Lower leg skin (tissue), 2 donors: ENCODE measurements around a stretch of chr5.

DNA sequence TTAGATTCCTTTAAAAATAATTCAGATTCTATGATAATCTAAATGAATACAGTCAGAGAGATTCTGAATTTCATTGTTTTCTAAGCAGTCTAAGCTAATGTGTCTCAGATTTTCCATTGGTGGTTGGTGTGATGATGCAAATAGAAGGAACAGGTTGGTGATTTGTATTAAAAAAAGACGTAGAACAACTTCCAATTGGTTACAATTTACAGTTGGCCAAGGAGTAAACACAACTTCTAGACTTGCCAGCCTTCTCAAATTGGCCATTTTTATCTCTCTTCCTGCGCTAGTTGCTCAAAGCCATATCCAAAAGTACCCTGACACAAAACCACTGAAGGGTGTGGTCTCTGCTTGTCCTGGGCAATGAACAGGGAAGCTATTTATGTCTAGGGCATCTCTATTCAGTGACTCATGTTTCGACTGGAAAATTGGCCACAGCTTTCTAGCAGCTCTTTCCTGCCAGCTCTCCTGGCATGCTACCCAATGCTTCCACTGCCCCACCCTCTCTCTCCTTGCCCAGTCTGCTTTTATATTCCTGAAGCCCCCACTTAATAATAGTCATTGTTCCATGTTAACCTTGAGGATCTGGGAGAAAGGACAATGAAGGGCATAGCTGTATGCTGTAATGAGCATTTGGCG is 574.9 kb upstream of the MEF2C start:
- PRO-cap, result no peak
- RAMPAGE, long total RNA, 2 experiments, result no peak in any of the 2 experiments

GRCh38 chr5:89901940-89902256 is 507.7 kb downstream of the CETN3 start:
- PRO-cap, result no peak
- RAMPAGE, long total RNA, 2 experiments, result no peak in any of the 2 experiments

DNA sequence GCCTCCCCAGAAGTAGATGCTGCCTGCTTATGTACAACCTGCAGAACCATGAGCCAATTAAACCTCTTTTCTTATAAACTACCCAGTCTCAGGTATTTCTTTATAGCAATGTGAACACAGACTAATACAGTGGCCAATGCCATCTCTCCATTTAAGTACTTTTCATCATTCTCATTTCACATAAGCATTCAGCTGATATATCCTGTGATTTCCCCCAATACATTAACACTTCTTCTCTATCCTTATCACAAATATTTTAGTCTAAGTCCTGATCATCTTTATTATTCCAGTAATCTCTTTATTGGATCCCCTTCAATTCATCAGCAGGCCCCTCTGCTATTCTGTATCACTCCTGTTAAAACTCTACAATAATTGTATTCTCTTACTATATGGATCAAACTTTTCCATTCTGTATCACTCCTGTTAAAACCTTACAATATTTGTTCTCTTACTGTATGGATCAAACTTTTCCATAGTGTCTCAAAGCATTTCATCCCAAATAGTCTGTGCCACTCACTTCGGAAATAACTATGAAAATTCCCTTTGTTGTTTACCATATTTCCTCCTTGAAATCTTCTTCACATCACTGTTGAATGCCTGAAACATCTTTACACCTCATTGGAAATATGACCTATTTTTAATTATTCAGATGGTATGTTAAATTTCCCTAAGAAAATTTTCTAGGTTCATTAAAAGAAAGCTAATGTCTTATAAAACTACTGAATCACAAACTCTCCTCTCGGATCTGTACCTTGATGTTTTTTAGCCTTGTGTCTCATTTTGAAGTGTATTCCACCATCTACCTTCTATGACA is 6.9 kb downstream of the LYSMD3 start:
- PRO-cap, result no peak
- RAMPAGE, long total RNA, 2 experiments, result no peak in any of the 2 experiments

GRCh38 chr5:90644695-90645599 is 86.3 kb downstream of the ADGRV1 start:
- PRO-cap, result no peak
- RAMPAGE, long total RNA, 2 experiments, result no peak in any of the 2 experiments

DNA sequence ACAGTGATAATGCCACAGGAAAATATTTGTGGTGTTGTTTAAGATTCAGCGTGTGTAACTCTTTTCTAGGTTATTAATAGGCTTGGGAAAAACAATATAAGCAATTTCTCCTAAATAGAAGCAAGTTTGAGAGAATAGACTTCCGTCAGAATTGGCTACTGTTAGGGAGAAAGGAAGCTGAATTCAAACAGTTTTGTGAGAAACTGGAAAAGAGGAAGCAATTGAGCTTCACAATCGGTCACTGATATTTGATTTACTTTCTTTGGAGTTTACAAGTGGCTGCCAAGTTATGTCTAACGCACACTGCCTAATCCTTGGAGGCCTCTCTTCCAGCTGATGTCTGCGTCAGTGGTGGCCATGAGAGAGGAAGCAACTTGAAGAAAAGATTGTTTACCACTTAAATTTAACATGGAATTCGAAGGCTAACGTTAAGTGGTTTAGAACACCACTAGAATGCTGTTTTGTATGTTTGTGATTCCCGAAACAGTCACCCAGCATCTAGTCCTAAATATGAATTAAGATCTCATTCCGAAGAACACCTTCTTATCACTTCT is 319.5 kb downstream of the ADGRV1 start:
- PRO-cap, result no peak
- RAMPAGE, long total RNA, 2 experiments, result no peak in any of the 2 experiments

DNA sequence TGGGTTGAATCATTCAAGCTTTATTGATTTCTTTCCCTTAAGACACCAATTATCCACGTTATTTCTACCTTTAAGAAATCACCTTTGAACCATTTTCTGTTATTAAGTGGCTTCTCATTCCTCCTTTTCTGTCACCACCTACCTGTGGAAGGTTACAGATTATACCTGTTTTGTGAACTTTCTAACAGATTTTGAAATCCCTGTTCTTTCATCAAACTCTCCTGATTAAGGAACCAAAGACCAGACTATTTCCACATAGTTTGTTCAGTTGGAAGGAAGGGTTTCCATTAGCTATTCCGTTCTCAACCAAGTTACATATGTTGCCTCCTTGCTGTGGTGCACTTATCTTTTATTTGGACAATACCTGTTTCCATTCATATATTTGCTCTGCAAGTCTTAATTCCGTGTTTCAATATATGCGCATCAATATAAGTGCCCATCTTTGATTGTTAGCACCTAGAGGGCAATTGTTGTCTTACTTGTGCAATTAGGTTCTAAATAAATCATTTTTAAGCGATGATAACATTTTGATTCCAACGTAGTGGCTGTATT is 343.6 kb downstream of the ADGRV1 start:
- PRO-cap, result no peak
- RAMPAGE, long total RNA, 2 experiments, result no peak in any of the 2 experiments

DNA sequence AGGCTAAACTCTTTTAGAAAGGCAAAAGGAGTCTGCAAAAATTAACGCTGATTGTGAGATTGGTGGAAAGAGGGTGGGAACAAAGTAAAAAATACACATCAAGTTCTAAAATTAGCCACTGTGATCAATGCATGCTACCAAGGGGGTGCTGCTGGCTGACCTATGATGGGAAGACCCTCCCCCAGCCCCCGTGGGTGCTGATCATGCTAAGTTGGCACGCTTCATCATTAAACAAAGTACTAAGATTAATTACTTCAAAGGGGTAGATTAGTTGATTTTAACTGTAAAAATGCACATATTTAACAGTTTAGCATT is 356.9 kb downstream of the ADGRV1 start:
- PRO-cap, result no peak
- RAMPAGE, long total RNA, 2 experiments, result no peak in any of the 2 experiments

GRCh38 chr5:90917837-90918358 is 359.3 kb downstream of the ADGRV1 start:
- PRO-cap, result no peak
- RAMPAGE, long total RNA, 2 experiments, result no peak in any of the 2 experiments

GRCh38 chr5:90956416-90956957 is 397.9 kb downstream of the ADGRV1 start:
- PRO-cap, result no peak
- RAMPAGE, long total RNA, 2 experiments, result no peak in any of the 2 experiments

DNA sequence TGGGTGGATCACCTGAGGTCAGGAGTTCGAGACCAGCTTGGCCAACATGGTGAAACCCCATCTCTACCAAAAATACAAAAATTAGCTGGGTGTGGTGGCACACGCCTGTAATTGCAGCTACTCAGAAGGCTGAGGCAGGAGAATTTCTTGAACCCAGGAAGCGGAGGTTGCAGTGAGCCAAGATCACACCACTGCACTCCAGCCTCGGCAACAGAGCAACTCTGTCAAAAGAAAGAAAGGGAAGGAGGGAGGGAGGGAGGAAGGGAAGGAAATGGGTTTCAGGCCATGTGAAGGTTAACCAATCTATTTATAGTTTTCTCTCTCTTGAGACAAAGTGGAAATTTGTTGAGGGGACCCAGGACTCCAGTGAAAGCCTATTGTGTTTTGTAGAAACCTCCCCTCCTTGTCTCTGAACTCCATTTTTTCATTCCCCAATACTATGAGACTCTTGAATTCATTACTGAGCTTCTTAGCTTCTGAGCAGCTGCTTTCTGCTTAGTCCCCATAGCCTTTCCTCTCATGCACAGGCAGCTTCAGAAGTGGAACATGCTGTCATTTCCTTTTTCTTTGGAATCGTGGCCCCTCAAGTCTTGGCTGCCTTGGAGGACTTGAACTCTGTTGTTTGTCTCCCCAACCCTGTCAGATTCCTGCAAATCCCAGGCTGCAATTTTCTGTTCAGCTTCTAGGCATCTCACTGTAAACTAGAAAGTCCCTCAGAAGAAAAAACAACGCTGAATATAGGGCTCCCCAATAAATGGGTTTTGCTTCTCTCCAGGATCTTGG is 268.6 kb downstream of the ARRDC3 start:
- PRO-cap, result no peak
- RAMPAGE, long total RNA, 2 experiments, result no peak in any of the 2 experiments

GRCh38 chr5:91218857-91219454 is 164.2 kb downstream of the ARRDC3 start:
- PRO-cap, result unidirectional peak, minus-strand start at chr5:91219224
- RAMPAGE, long total RNA, 2 experiments, result no peak in any of the 2 experiments

- PRO-cap, result no peak
- RAMPAGE, long total RNA, 2 experiments, result no peak in any of the 2 experiments
These were observed 86.5 kb downstream of the ARRDC3 start for GRCh38 chr5:91296451-91297104.

DNA sequence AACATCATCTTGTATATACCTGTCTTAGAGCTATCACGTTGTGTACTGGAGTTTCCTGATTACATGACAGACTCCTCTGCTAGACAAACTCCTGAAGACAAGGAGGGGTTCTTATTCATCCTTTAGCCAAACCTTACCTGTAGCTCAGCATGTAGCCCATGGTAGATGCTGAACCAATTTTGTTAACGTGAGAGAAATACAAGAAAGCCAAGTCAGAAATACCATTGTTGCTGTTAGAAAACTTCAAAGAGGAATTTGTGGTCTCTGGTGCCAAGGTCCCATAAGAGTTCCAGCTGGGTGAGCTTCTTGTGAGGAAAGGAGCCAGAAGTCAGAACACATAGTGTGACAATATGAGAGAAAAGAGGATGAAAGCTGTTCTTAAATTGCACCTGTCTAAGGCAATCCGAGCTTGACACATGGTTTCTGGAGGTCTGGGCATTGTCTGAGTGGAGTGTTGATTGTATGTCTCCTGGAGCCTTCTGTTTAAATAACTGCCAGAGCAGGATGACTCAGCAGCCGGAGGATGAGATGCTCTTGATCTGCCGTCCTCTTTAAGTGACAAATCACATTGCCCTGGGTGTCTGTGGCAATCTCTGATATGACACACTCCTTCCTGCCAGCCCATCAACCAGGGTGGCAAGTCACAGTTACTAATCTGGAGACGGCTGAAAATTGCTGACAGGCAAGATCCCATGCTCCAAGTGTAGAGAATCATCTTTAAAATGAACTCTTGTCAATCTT is 69.0 kb downstream of the ARRDC3 start:
- PRO-cap, result unidirectional peak, minus-strand start at position 460 of the sequence; unidirectional peak, minus-strand start at position 481 of the sequence; unidirectional peak, minus-strand start at position 553 of the sequence
- RAMPAGE, long total RNA, 2 experiments, result no peak in any of the 2 experiments

- PRO-cap, result no peak
- RAMPAGE, long total RNA, 2 experiments, result no peak in any of the 2 experiments
These were observed 12.0 kb downstream of the ARRDC3 start for GRCh38 chr5:91371036-91371677.

GRCh38 chr5:91378698-91379465 is 4.2 kb downstream of the ARRDC3 start:
- PRO-cap, result no peak
- RAMPAGE, long total RNA, 2 experiments, result no peak in any of the 2 experiments

- PRO-cap, result bidirectional peak, plus-strand start at chr5:91381159, minus-strand start at chr5:91380986
- RAMPAGE, long total RNA, 2 experiments, result no peak in any of the 2 experiments
These were observed 2.6 kb downstream of the ARRDC3 start for GRCh38 chr5:91380483-91381047.

DNA sequence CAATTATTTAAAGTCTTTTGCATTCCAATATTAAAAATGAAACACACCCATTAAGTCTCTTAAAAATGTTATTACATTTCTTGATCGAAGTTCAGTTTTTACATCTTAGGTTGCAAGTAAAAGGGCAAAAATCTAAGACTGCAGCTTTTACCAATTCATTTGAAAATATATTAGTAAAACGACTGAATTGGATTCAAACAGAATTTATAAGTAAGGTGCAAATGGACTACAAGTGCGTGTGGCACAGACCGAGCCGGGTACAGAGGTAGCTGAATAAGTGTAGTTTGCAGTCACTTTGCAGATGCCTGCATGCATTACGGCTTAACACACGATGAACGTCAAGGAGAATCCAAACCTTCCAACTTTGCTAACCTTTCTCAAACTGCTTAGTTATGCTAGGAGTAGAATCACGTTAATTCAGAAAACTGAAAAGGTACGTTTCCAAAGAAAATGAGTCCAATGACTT is 756 bp downstream of the ARRDC3 start:
- PRO-cap, result no peak
- RAMPAGE, long total RNA, 2 experiments, result no peak in any of the 2 experiments

- PRO-cap, result no peak
- RAMPAGE, long total RNA, 2 experiments, result no peak in any of the 2 experiments
These were observed 895.0 kb upstream of the NR2F1 start for GRCh38 chr5:92688014-92688509.

GRCh38 chr5:93588595-93589043 is 5.6 kb downstream of the NR2F1 start:
- PRO-cap, result no peak
- RAMPAGE, long total RNA, 2 experiments, result no peak in any of the 2 experiments

DNA sequence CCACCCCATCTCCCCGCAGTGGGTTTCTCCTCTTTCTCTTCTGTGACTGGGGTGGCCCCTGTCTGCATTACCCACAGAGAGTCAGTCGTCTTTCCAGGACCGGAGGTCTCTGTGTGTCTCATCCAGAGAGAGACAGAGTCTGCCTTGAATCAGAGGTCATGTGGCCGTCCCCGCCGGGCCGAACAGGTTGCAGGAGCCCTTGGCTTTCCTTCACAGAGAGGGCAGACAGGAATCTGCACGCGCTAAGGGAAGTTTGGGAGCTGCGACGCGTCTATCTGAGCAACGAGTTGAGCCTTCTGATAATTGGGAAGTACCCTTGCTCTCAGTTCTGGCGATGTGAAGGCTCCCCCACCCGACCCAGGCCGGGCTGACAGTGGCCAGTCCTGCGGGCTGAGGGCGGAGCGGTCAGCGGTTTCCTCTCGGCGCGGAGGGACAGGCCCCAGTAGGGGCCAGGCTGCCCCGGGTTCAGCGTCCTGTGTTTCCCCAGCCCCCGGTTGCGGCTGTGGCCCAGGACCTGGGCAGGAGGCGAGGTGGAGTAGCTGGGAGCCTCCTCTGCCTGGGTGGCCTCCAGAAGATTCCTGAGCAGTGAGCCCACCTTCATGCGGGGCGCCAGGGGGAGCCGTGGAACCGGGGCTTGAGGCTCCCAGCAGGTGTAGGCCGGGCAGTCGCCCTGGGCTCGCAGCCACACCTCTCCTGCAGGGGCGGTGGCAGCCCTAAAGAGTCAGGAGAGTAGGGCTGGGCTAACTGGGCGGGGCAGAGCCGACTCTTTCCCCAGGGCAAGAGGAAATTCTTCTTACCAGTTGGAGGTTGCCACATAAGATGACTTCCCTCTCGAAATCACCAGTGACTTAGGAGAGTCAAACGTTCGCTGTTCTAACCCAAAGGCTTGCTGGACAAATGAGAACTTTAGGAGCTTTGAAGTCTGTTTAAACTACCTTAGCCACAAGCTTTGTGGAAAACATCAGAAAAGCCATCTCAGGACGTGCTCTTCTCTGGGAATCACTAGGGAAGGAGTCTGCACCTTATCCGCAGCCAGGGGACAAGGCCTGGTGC is 13.9 kb downstream of the NR2F1 start:
- PRO-cap, result no peak
- RAMPAGE, long total RNA, 2 experiments, result no peak in any of the 2 experiments